Camera-type eye (tissue), 1 donor: Measurements from ENCODE around the gene TTN.

DNA sequence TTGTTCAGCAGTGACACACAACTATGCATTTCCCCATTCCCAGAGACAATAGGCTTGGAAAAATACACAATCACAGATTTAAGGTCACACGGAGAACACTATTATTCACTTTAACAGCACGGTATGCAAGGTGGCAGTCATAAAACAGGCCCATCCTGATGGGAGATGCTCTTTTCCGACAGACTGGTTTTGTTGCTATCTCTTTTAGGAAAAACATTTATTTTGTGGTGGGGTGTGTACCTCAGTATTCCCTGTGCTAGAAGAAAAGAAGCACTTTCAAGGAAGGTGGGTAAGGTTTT lies 105.9 kb upstream of the TTC30A start:
- RAMPAGE, long total RNA, result no peak

DNA sequence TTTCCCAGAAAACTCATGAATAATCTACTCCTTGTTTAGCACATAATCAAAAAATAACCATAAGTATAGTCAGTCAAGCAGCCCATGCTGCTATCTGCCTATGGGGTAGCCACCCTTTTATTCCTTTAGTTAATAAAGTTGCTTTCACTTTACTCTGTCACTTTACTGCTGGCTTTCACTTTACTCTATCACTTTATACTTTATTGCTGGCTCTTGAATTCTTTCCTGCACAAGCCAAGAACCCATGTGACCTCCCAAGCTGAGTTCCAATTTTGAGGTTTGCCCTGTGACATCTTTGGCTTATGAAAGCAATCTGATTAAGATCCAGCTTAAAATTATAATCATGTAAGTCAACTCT lies 165.9 kb upstream of the TTC30A start:
- RAMPAGE, long total RNA, result no peak

GRCh38 chr2:178125423-178126279 lies 13.4 kb downstream of the RBM45 start:
- RAMPAGE, long total RNA, result no peak

- RAMPAGE, long total RNA, result no peak
Observed at GRCh38 chr2:178588886-178589782, 108.9 kb downstream of the PLEKHA3 start.

GRCh38 chr2:178612102-178612540 lies 131.9 kb downstream of the PLEKHA3 start:
- RAMPAGE, long total RNA, result no peak

DNA sequence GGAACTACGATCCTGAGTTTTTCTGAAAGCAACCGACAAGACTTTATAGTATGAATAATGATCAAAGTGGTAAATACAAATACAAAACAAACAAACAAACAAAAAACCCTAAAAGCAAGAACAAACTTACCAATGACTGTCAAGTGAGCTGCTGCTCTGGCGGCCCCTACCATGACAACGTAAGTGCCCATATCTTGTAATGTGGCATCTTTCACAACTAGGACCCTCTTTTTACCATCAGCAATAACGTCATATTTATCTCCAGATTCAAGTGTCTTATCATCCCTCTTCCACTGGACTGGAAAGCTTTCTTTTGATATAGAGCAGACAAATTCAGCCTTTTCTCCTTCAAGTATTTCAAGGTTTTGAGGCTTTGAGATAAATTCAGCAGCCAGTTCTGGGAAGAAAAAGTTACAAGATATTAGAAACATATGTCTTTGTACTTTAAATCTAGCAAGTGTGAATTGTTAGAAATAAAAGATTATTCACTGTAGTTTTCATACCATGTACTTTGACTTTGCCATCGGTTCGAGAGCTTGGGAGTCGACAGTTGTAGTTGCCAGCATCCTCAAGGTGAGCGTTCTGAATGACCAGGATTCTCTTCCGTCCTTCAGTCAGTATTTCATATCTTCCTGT lies 140.8 kb downstream of the PLEKHA3 start:
- RAMPAGE, long total RNA, result no peak

- RAMPAGE, long total RNA, result no peak
Observed at GRCh38 chr2:178807011-178808089, at the start of gene TTN. TSS of gene TTN (minus strand) at chr2:178807423.

GRCh38 chr2:178808640-178809472 lies 1.6 kb upstream of the TTN start:
- RAMPAGE, long total RNA, result no peak

DNA sequence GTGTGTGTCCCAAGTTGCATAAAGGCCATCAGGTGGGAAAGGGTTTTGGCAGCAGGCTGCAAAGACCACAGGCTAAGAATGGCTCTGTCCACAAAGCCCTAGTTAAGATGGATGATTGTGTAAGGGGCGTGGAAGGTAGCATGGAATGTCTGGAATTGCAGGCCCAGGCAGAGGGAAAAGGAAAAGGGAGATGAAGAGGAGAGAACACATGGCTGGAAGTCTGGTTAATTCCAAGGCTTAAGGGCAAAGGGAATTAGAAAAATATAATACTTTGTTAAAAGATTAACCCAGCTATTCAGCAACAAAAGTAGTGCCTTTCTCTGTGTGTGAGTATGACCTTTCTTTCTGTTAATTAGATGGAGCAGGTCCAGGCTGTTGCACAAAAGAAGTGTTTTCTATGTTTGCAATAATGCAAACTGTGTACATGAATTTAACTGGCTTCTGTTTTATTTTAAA lies 8.7 kb upstream of the CCDC141 start:
- RAMPAGE, long total RNA, result no peak

DNA sequence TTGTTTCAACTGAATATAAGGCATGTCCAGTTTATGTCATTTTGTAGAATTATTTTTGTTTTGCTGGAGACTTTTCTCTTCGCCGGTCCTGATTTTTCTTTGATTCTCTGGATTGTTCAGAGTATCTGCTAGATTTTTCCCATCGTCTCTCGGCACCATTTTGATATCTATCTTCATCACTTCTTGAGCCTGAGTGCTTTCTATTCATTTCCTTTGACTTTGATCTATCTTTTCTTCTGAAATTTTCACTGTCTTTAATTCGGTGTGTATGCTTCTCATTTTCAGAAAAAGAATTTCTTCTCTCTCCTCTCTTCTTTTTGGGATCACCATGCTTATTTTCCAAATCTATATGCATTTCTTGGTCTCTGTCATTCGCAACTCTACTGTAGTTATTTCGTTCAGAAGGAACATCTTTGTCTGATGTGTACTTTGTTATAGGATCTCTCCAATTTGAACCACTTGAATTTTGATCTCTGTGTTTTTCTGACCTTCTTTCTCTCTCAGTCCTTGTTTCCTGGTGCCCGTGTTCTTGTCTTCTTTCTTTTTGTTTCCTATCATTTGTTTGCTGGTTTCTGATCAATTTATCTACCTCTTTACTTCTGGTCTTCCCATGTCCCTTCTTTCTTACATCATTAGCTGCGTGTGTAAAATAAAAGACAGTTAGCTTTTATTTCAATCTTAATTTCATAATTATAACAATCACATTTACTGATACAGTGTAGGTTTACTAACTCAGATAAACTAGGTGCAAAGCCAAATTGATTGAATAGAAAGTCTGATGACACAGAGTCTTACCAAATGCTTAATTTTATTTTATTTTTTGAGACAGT lies 61.8 kb downstream of the CWC22 start:
- RAMPAGE, long total RNA, result no peak

DNA sequence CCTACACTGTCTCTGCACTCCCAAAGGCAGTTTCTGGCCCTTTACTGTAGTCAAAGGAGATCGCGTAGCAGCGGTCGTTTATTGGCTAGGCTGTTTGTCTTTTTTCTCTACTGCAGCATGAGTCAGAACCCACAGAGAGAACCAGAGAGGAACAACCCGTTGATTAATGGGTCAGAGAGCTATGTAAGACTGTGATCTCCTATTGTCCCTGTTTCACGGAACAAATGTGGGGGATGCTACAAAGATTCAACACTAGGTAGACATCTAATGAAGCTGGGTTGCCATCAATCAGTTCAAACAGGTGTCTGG lies 118.6 kb upstream of the CWC22 start:
- RAMPAGE, long total RNA, result no peak

GRCh38 chr2:180722998-180723197 lies 257.5 kb upstream of the UBE2E3 start:
- RAMPAGE, long total RNA, result no peak

DNA sequence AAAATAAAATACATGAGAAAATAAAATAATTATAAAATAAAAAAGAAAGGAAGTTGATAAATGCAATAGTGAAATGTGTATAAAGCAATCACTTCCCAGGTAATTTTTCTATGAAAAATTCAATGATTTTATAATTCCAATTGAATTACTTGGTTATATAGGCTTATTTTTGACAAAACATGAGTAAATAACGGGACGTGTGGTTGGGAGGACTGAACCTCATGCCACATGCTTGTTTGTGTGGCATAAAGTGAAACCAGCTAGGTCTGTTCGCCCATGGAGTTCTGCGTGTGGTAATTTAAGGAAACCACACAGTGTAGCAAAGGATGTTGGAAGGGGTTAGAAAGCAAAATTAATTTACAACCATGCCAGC lies 156.7 kb upstream of the ITGA4 start:
- RAMPAGE, long total RNA, result no peak

DNA sequence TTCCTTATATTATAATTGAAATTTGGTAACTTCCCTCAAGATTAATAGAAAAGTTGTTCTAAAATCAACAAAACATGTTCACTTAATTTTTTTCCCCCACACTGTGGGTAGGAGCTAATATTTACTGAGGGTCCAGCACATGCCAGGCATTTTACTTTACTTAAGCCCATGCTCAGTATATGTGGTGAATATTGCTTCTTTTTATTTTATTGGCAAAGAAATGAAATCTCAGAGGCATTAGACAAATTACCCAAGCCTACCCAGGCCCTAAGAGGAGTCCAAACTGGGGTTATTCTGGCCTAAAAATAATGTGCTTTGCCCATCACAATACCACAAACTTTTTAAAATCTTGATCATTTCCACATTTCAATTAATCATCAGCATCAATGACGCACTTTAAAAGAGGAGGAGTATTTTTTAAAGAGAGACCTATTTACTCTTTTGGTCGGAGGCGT lies 152.2 kb upstream of the ITGA4 start:
- RAMPAGE, long total RNA, result no peak

DNA sequence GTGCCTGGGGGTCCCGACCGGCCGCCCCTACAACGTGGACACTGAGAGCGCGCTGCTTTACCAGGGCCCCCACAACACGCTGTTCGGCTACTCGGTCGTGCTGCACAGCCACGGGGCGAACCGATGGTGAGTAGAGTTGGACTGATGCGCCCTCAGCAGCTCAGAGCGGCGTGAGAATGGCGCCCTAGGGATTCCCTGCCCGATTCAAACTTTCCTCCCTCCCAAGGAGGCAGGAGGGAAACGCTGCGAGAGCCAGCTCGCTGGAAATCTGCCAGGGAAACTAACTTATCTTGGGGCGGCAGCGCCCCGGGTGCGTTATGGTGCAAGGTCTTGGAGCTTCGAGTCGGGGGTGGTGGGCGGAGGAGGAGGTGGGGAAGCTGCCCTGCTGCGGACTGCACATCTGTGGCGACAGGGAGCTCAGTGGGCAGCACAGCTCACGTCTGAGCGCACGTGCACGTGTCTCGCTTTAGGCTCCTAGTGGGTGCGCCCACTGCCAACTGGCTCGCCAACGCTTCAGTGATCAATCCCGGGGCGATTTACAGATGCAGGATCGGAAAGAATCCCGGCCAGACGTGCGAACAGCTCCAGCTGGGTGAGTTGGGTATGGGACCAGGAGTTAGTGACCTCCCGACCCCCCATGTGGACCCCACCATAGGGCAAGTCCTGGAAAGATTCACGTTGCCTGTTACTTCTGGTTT lies 689 bp downstream of the ITGA4 start:
- RAMPAGE, long total RNA, result no peak

GRCh38 chr2:181479936-181480350 lies 22.8 kb downstream of the ITGA4 start:
- RAMPAGE, long total RNA, result no peak

DNA sequence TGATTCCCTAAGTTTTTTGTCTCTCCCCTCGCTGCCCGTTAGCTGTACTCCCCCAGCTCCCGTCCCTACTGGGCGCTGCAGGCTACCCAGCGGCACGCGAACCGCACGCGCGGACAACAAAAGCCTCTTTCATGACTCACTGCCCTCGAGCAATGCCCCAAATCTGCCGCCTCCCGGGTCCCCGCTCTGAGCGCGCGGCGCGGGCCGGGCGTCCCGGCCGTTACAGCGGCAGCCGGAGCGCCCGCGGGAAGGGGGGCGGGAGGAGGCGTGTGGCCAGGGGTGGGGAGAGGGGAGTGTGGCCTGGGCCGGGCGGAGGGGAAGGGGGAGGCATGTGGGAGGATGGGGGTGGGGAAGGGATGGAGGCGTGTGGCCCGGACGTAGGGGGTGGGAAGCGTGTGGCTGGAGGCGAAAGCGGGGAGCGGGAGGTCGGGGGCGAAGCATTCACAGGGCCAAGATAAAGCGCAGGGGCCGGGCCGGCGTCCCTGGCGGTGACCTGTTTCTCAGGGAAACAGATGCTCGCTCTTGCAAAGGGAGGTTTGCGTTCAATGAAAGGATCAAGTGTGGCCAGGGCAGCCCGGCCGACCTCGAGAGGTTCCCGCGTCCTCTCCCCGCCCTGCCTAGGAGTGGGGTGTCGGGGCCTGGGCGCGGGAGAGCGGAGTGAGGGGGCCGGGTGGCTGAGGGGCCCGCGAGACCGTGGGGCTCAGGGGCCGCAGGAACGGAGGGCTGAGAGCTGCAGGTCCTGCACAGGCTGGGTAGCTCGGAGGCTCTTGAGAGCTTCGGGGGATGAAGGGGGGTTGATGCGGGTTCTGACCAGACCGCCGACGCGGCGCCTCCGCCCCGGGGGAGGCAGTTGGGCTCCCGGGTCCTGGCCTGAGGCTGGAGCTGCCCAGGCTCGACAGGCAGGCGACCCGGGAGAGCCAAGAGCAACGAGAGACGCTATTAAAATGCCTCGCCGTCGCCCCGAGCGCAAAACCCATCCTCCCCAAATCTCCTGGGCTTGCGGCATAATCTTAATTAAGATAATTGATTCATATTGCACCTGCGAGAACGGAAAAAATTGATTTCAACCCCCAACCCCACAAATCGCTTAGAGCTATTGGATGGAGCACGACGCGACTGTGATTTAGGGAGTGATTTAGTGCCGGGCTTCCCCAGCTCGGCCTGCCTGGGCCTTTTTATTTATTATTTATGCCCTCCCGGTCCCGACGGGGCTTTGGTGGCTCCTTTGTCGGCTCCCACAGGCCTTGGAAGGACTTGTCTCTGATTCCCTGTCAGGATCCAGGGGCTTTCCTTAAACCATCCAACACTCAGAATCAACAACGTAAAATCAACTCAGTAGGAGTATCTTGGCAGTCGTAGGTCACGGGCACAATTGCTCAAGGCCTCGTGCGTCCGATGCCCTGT lies 3.7 kb upstream of the NEUROD1 start:
- RAMPAGE, long total RNA, result no peak

- RAMPAGE, long total RNA, result no peak
Observed at GRCh38 chr2:181790712-181791573, 100.6 kb upstream of the ITPRID2 start.

DNA sequence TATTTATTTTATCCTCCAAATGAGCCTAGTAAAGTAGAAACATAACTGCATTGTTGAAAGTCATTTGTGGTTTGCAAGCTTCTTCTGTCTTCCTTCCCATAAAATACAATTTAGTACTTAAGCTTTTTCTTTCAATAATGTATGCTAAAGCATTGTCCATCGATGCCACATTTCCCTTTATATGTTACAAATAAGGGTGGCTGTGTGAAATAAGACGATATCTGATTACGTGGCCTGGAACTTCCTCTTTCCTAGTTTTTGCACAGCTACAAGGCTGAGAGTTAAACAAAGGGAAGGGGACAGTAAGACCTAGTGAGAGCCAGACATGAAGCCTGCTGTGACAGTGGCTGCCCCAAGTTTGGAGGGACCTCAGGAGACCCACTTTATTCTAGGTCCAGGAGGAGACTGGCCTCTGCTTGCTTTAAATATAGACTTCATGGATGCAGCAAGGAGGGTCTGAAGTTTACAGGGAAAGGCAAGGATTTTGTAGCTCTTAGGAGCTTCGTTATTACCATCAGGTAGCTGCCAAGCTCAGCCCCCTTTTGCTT lies 85.8 kb upstream of the ITPRID2 start:
- RAMPAGE, long total RNA, result no peak

GRCh38 chr2:181893002-181893582 lies 1.6 kb downstream of the ITPRID2 start:
- RAMPAGE, long total RNA, result no peak